Left ventricle myocardium (tissue), 1 donor: ENCODE measurements around a stretch of chr16.

DNA sequence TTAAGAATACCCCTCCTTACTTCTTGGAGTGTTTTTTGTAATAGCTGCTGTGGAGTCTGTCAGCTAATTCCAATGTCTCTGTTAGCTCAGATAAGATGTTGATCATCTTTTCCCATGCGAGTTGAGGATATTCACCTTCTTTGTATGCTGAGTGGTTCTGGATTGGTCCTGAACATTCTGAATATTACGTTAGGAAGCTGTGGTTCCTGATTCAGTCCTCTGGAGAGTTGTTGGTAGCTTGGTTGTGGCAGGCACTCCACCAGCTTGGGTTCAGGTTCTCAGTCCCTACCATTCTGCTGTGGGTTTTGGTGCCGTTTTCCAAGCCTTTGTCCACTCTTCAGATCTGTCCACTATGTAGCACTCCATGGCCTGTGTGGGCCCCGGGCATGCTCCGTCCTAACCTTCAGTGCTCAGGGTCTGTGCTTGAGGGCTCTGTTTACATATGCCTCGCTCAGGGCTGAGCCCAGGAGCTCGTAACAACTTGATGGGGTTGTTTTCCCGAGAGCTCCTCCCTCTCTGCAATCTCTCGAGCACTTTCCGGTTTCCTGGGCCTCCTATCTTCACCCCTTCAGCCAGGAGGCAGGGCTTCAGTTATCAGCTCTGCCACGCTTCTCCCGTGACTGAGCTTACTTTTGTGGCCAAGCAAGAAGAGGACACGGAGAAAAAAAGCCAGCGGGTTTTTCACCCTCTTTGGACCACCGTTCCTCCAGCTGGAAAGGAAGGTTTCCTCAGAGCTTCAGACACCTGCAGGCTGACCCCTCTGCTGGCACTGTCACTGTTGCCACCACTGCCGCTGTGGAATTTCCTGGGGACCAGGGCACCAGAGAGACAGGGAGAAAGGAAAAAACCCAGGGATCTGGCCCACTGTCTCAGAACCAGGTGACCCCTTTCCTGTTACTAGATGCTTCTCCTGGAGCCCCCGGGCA, 19.5 kb downstream of the KIAA0513 start:
- PRO-cap, result no peak

DNA sequence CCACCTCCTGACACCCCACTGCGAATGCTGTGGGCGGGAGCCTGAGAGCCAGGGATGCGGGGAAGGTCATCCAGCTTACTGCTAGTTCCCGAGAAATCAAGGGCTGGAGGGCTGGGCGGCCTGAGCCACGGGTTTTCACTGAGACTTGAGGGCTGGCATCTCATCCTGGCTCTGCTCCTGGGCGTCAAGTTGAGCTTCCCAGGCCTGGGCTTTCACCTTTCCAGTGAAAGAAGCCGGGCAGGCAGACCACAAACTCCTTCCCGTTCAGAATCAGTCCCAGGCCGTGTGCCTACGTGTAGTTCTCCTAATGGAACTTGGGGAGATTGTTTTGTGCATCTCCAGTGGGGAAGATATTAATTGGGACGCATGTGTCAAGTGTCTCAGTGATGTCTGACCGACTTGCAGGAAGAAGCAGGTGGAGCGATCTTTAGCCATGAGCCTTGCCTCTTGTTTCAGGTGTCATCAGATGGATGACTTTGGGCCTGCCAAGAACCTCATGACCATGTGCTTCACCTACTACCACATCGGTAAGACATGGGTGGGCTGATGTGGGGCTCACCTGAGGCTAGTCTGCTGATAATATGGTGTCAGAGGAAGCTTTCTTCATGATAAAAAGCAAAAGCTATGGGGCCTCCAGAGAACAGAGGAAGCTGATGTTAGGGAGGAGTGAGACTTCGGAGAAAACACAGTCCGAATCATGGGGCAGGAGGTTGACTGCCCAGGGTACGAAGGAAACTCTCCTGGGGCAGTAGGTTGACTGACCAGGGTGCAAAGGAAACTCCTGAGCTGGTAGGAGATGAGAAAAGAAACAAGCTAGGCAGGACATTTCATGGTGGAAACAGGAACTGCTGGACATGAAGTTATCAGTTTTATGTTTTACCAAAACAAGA, 36.6 kb downstream of the CIBAR2 start:
- PRO-cap, result no peak

DNA sequence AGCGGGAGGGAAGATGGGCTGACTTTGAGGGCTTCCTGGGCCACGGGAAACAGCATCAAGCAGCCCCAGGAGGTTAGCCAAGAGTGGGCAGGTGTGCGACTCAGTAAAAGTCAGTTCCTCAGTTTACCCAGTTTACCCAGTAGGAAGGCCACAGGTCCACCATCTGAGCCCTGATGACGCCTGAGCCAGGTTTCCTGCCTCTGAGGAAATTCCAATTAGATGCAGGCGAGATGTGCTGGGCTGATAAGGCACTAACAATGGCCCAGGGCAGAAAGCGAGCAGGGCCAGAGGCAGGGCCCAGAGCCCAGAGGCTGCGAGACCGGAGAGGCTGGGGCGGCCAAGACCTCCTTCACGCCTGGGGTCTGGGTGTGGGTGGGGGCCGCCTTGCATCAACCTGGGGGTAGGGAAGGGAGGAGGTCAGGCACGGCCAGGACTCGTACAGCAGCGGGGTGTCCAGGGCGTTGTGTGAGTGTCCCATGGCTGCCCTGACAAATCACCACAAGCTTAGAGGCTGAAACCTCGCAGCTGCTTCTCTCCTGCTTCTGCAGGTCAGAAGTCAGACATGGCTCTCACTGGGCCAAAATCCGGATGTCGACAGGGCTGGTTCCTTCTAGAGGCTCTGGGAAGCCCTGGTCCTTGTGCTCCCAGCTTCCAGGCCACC, 32.0 kb upstream of the CIBAR2 start:
- PRO-cap, result unidirectional peak, plus-strand start at position 300 of the sequence

DNA sequence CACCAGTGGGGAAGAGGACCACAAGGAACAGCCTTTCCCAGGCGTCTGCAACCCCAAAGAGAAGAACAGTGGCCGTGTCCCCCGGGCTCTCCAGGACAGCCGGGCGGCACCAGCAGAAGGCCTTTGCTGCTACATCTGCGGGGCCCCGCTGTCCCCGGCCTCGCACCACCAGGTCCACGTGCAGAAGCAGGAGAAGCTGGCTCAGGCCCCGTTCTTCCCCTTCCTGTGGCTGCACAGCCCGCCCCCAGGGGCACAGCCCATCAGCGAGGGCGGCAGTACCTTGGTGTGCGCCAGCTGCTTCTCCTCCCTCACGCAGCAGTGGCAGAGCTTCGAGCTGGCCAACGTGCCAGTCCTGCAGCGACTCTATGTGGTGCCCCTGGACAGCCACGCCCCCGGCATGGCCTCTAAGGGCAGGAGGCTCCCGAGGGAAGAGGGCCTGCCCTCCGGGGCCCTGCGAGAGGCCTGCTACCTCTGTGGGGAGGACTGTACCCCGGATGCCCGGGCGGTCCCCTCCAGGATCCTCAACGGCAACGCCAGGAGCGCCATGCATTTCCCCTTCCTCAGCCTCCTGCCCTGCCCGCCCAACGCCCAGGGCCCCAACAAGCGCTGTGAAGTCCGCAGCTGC, 58.3 kb upstream of the CIBAR2 start:
- PRO-cap, result no peak

DNA sequence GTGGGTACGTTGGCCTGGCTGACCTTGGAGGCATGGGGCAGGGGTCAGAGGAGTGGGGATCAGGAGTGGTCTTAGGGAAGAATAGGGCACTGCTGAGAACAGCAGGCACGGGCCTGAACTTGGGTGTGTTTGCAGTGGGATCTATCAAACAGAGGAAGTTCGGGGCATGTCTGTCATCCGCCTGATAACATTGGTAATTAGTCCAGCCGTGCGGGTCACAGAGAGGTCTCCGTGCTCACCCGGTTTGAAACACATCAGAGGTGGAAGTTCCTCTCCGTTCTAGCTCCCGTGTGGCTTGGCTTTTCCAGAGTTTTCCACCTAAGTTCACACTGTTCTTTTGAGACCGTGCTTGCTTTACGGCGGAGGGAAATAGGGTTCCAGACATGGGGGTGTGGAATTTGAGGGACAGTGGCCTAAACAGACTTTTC, 59.7 kb upstream of the CIBAR2 start:
- PRO-cap, result no peak

DNA sequence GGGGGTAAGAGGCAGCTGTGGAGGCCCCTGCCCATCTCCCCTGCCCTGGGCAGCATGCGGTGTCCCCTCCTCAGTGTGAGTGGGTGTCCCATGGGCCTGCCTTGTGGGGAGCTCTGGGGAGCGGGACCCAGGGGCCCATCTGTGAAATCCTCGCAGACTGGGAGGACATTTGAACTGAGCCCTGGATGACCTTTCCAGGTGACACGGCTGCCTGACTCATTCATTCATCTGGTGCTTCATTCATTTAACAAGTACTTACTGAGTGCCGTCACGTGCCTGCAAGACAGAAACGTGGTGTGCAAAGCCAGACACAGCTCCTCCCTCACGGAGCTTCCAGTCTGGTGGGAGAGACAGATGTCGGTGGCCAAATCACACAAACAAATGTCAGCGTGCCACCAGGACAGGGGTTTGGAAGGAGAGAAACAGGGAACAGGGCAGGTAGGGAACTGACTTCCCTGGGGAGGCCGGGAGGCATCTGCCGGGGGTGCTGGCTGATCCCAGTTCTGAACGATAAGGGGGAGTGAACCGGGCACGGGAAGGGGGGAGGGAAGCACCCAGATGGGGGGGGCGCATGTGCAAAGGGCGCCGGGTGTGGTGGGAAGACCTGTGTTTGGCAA, 93.5 kb upstream of the CIBAR2 start:
- PRO-cap, result no peak

DNA sequence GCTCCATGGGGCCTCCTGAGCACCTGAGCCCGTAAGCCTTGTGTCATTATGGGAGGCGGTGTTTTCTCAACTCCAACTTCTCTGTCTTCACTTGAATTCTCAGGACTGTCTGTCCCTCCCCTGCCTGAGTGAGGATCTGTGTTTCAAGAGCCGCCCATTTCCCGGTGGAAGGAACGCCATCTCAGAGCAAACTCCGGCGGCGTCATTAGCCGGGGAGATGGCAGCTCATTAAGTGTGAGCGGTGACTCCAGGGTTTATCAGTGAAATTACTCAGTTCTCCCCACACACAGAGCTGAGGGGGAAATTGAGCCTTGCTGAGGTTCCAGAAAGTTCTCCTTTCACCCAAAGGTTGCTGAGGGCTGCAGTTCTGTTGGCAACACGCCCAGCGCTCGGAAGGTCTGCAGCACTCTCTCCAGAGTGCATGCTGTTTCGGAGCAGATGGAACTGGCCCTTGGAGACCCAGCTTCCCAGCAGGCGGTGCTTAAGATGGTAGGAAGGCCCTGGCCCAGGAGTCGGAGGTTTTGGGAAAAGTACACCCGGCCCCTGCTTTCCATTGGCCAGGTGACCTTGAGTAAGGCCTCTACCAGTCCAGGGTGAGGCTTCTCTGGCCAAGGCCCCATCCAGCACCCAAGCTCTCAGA, 167.5 kb upstream of the CIBAR2 start:
- PRO-cap, result no peak

DNA sequence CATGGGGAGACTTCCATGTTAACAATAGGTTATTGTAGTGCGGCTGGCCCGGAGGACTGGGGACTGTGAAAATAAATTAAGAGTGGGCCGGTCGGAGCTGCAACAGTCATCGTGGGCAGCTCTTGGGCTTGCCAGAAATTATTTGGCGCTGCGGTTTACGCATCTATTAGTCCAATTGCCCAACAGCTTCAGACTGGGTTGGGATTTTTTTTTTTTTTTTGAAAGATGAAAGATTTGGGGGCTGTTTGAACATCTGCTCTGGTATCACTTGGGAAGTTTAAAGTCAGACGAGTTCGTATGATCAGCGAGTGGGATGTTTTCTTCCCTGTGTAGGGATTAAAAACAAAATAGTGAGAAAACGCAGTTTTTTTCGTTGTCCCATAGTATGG, 174.2 kb upstream of the CIBAR2 start:
- PRO-cap, result no peak

- PRO-cap, result unidirectional peak, plus-strand start at chr16:85306466
Measured at GRCh38 chr16:85305923-85306744, 193.9 kb upstream of the CIBAR2 start.

- PRO-cap, result bidirectional peak, plus-strand start at chr16:85376635, minus-strand start at chr16:85376562
Measured at GRCh38 chr16:85375590-85376934, 237.1 kb upstream of the GSE1 start.

DNA sequence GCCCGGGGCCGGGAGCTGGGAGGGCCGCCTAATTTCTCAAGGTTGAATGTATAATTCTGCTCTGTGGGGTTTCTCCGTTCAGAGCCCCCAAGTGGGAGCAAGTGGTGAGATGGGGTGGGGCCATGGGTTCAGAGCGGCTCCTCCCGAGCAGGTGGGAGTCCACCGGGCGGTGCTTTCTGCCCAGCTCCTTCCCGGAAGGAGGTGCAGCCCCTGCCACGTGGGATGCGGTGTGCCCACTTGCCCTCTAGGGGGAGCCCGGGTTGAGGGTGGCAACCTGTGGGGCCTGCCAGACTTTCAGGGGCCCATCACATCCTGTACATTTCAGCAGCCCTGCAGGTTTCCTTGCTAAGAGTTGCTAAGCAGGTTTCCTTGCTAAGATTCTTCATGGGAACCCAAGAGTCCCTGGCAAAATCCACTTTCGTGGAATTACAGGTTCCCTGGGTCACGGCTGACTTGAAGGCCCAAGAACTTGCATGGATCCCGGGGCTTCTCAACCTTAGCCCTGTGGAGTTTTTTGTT, 196.8 kb upstream of the GSE1 start:
- PRO-cap, result no peak

- PRO-cap, result no peak
Measured at GRCh38 chr16:85445274-85445974, 167.7 kb upstream of the GSE1 start.

GRCh38 chr16:85448119-85448296, 165.1 kb upstream of the GSE1 start:
- PRO-cap, result no peak

DNA sequence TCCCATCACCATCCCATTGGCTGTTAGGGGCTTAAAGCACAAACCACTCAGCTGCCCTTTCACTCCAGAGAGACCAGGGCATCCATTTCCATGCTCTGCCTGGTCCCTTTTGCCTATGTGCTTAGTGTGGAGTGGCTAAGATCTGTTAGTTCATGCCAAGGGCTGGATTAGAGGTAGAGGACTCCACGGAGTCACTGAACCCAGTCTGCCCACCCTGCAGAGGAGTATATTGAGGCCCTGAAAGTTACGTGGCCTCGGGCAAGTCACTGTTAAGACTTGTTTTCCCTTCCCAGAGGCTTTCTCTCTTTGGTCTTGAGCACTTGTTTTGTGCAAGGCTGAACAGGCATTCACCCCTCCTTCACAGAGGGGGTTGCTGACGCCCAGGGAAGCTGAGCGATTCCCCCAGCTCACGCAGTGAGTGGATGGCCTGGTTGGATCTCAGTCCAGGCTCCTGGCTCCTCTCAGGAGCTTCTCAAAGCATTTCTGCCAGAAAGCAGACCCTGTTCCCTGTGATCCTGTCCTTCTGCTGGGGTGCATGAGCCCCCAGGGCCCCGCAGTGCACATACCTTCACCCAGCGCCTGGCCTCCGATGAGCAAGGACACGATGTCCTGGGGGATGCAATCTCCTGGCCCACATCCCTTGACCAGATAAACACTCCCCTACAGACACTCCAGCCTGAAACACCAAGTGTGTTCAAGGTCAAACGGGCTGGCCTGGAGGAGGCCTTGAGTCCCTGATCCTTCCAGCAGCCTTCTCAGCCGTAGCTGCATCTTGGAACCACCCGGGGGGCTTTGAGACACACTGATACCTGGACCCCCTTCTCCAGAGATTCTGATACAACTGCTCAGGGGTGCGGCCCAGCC, 153.4 kb upstream of the GSE1 start:
- PRO-cap, result no peak

GRCh38 chr16:85554506-85555196, 58.5 kb upstream of the GSE1 start:
- PRO-cap, result bidirectional peak, plus-strand start at chr16:85555055, minus-strand start at chr16:85555039

DNA sequence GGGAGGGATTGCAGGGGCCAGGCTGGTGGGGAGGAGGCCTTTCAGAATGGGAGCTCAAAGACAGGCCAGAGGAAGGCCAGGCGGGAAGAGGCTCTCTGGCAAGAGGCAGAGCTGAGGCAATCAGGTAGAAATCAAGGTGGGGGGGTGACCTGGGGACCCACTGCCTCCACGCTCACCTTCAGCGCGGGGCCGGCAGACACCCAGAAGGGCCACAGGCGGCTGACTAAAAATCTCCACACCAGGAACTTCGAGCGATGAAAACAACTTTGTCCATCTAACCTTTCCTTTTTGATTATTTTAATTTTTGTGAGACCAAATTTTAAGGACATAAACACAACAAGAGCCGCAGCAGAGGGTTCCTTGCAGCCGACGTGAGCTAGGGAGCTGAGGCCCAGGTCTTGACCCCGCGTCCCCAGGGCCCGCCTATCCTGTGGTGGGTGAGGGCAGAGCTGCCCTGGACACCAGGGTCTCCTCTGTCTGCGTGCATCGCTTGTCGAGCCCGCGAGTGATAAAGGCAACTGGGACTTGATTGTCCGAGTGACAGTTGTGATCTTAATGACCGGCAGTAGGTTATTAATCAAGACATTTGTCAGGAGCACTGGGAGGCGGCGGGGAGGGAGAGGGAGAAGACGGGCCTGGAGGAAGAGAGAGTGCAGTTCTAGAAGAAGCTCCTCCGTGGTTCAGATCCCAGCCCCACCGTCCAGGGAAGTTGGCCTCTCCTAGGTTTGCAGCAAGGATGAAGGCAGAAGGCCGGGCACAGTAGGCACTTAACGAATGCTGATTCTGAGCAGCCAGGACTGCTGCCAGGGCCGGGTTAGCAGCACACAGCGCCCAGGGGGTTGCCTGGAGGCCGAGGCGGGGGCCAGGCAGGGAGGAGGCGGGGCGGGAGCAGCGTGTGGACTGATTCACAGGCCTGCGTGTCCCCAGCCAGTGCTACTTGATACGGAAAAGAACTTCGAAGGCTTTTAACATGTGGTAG, 11.4 kb upstream of the GSE1 start:
- PRO-cap, result no peak

DNA sequence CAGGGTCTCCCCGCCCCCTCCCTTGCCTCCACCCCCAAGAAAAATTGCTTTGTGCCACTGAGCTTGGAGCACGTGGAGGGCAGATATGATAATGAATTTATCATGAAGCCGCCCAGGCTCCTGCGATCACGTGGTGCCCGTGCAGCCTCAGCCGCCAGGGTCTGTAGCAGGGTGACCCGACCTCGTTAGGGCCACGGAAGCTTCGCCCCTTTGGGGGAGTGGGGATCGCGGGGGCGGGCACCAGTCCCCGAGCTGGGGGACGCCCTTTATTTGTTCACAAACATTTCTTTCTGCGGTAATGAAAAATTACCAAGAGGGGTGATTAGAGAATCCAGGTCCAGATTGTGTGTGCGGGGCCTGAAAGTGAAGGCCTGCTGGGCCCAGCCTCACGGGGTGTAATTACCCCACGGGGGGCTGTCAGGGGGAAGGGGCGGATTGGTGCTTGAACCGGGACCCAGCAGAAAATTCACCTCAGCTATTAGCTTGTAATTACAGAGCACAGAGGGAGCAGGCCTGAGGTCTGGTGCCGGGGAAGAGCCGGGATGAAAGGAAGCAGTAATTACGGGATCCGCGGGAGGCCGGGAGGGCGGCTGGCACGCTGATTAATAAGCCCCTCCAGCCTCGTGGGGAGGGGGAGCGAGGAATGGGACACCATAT, 13.2 kb downstream of the GSE1 start:
- PRO-cap, result unidirectional peak, plus-strand start at position 142 of the sequence

DNA sequence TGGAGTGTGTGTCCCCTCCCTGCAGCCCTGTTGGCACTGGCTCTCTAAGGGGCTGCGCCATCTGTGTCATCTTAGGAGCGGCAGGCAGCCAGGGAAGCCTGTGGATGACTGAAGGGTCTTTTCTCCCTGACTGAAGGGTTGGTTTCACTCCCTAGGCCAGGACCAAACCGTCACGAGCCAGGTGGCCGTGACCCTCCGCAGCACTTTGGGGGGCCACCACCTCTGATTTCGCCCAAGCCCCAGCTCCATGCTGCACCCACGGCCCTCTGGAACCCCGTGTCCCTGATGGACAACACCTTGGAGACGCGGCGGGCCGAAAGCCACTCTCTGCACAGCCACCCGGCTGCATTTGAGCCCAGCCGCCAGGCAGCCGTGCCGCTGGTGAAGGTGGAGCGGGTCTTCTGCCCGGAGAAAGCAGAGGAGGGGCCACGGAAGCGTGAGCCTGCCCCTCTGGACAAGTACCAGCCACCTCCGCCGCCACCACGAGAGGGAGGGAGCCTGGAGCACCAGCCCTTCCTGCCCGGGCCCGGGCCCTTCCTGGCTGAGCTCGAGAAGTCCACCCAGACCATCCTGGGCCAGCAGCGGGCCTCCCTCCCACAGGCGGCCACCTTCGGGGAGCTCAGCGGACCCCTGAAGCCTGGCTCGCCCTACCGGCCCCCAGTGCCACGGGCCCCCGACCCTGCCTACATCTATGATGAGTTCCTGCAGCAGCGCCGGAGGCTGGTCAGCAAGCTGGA, 27.6 kb downstream of the GINS2 start:
- PRO-cap, result no peak

GRCh38 chr16:85755695-85756295, 4.9 kb upstream of the C16orf74 start:
- PRO-cap, result no peak

DNA sequence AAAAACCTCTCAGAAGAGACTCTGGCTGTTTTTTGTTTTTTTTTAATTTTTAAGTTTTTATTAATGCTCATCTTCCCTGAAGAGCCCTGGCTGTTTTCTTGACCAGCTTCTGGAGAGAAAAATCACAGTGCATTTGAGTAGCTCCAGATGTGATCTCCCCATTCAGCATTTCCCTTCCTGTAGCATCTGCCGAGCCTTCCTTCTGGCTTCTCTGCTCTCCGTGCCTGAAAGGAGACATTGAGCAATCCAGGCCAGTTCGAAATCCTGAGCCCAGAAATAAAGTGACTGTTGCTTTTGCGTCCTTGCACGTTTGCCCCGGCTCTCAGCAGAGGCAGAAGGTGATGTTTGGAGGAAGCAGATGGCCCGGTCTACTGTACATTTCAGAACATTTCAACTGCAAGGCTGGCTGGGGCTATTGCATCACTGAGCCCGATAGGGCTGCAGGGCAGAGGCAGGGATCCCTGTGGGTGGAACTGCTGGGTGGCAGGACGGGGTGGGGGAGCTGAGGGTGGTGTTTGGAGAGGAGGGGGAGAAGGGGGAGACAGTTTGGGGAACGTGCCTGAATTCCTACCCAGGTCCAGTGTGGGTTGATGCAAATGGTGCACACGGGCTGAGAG, 29.4 kb downstream of the IRF8 start:
- PRO-cap, result no peak